GM06990 (cell line): ENCODE measurements around a stretch of chr7.

DNA sequence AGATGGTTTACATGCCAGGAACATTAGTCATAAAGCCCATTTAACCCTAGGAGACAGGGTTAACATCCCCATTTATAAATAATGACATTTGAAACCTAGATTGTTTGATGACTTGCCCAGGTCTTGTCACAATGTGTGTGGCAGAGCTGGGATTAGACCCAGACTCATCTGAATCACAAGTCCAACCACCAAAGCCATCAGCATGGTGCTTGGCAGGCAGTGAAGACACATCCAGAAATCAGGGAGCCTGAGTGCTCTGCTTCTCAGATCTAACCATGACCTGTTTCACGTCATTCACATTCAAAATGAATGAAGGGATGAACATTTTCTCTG, 6.1 kb downstream of the AKR1B10 start:
- RRBS, result no CpG with 5 or more reads among the region's 1 CpG

GRCh38 chr7:134554195-134554595, 5.3 kb downstream of the AKR1B15 start:
- RRBS, result no CpG with 5 or more reads among the region's 4 CpGs

- RRBS, result no CpG with 5 or more reads among the region's 8 CpGs
These were observed 16.0 kb downstream of the AKR1B15 start for GRCh38 chr7:134564914-134565269.

DNA sequence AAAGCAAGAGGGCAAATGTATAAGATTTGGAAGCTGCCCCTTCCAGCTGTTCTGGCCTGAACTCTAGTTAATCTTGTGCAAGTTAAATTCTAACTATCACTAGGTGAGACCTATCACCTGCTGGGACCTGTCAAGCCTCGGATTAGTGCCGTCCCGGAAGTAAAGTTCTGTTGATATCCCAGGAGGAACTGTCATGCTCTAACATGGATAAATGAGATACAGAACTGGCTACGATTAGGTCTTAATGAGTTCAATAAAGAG, 1.2 kb upstream of the BPGM start:
- RRBS, result no CpG with 5 or more reads among the region's 4 CpGs

DNA sequence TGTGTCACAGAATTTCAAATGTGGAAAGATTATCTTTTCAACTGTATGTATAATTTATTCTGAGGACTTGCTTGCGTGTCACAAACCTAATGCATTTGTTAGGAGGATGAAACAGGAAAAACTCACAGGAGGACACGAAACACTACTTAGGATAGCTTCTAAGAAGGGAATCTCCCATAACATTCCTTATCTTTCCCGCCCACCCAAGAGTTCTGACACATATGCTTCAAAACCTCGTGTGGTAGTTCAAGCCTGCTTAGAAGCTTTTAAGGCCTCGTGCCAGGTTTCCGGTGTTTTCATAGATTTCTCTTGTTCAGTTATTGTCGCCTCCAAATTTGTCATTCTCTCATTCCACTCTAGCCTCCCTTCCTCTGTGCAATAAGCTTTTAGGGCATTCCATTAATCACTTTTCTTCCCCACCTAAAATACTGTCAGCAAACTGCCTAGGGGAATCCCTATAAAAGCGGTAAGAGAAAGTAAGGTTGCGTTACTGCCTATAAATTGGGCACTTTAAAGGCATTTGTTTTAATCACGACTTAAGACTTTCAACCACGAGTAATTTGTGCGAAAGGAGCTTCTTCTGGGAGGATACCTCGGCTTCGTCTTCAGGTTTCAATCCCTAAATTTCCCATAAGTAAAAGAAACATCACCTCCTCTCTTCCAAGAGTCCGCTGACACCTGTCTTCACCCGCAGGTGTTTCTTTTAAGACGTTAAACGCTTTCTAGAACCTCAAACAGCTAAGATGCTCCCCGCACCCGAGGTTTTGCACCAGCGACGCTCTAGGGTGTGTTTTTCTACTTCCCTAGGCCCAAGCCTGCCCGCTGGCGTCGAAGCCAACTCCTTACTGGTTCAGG, 628 bp upstream of the BPGM start:
- RRBS, result no CpG with 5 or more reads among the region's 25 CpGs

GRCh38 chr7:134779992-134781045, 885 bp downstream of the CALD1 start:
- RRBS, result no CpG with 5 or more reads among the region's 6 CpGs

DNA sequence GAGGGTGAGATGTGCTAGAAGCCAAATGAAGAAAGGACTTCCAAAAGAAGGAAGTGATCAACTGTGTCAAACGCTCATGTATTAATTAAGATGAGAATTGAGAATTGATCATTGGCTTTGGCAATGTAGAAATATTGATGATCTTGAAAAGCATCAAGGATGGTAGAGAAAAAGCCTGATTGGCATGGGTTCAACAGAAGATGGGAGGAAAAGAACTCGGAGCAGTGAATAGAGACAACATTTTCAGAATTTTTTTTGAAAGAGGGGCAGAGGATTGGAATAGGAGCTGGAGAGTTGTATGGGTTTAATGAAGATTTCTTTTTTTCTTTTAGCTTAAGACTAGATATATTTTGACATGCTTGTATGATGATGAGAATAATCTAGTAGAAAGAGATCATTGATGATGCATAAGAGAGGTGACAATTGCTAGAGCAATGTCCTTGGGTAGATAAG, 33.6 kb downstream of the CALD1 start:
- RRBS, result no CpG with 5 or more reads among the region's 2 CpGs

- RRBS, result no CpG with 5 or more reads among the region's 5 CpGs
These were observed 73.2 kb downstream of the CALD1 start for GRCh38 chr7:134852409-134853298.

- RRBS, result no CpG with 5 or more reads among the region's 8 CpGs
These were observed 87.2 kb downstream of the CALD1 start for GRCh38 chr7:134866439-134867143.

- RRBS, result no CpG with 5 or more reads among the region's 4 CpGs
These were observed 93.5 kb upstream of the AGBL3 start for GRCh38 chr7:134892780-134893325.

- RRBS, result no CpG with 5 or more reads among the region's 8 CpGs
These were observed 78.5 kb upstream of the AGBL3 start for GRCh38 chr7:134907590-134908370.

DNA sequence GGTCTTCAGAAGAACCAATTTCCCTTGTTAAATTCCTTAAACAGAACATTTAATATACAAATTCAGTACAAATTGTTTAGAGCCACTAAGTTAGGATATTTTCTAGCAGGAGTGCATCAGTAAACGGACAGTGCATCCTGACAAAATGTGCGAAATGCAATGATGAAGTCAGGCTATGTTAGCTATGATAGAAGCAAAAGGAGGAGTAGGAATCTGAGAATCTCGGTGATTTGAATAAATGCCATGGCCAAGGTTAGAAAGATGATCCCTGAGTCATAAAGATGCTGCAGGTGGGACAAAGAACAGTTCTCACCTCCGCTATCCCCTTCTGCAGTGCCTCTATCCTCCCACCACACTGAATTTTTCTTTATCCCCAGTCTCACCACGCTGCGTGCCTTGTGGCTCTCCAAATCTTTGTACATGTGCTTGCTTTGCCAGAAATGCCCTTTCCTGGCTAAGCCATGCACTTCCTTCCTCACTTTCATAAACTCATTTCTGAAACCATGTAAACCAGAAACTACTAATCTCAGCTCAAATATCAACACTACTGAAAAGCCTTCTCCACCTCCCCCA, 31.8 kb upstream of the AGBL3 start:
- RRBS, result no CpG with 5 or more reads among the region's 6 CpGs

DNA sequence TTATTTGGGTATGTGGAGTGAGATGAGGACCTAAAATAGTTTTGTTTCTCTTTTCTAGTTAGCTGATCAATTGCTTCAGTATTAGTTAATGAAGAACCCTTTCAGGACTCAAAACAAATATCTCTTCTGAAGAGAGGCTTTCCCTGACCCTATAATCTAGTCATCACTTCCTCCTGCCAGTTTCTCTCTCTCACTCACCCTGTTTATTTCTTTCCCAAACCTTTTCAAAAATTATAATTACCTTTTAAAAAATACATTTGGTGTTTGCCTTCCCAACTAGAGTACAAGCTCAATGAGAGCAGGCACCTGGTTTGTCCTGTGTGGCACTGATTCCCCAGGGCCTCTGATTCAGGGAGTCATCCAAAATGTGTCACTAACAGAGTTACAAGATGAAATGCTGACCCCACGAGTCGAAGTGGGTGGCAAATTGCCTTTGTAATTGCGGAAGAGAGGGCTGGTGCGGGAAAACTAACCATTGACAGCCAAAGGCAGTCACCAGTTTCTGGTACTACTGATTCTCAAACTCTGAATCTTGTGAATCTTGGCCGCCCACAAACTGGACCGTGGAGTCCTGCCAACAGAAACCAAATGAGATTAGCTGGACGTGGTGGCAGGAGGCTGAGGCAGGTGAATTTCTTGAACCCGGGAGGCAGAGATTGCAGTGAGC, 2.4 kb downstream of the TMEM140 start:
- RRBS, result no CpG with 5 or more reads among the region's 8 CpGs

DNA sequence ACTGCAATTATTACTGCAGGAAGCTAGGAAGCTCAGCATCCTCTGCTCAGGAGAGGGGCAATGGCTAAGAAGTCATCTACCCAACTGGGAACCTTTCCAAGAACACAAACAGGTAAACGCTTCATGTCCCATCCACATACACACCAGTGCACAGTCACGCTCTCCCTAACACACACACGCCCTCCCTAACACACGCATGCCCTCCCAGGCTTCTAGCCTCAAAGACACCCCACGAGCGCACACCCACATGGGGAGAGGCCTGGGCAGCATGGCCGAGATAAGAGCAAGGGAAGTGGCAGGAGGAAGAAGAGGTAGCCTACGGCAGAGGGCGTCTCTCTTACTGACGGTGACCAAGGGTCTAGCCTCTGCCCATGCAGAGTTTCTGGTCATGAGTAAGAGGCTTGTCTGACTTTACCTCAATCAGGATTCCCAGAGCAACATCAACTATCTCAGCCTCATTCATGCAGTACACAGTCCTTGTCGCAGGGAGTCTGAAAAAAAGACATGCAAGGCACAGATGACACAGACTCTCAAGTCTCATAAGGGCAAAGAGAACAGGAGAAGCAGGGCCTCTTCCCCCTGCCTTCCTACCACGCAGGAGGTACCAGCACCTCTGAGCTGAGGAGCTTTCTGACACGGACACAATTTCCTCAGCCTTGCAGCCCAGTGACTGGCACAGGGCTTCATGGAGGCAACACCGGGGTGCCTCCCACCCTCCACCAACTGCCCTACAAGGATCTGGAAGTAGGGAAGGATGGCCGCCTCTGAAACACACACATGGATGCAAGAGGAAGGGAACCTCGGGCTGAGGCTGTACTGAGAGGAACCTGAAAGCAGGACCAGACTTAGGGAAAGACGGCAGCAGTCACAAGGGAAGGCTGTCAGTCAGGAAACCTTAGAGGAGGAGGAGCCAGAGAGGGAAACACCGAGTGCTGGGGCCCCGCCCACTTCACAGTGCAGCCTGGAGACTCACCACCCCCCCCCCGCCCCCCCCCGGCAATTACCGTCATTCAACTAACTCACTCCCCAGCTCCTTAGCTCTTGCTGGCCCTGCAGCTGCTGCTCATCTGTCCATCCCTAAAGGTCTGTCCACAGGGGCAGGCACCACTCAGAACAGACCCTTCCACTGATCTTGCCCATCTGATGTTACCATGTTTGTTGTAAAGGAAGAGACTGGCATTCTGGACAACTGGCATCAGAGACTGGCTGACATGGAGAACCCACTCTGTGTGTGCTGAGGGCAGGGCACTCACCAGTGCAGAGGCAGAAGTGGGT, 2.8 kb downstream of the CYREN start:
- RRBS, result no CpG with 5 or more reads among the region's 22 CpGs

- RRBS, result no CpG with 5 or more reads among the region's 5 CpGs
These were observed 3.9 kb upstream of the WDR91 start for GRCh38 chr7:135215185-135215639.

DNA sequence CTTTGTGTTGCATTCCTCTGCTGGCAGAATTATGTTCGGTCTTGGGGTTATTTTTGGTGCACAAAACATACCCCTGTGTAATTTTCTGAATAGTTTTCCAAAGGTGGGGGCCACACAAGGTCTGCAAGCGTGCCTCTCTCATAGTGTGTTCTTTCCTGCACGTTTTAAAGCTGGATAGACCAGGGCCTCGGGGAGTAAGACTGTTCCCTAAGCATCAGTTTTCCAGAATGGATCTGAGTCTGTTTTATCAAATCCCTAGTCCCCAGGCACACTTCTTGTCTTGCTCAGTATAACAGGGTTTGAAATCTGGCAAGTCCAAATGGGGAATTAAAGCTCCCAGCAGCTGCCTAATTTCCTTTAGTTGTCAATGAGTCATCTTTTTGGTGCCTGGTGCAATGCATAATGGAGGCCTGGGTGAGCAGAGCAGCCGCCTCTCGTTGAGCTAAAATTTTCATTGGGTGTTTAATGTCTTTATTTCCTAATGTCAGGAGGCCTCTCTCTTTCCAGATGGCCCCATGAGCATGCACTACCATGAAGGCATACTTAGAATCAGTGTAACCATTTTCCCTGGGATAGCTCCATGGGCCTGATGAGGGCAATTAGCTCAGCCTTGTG, 87.9 kb downstream of the STRA8 start:
- RRBS, result no CpG with 5 or more reads among the region's 6 CpGs

GRCh38 chr7:135577582-135578119, 19.9 kb downstream of the NUP205 start:
- RRBS, result no CpG with 5 or more reads among the region's 3 CpGs

GRCh38 chr7:135584321-135585578, 27.0 kb downstream of the NUP205 start:
- RRBS, result no CpG with 5 or more reads among the region's 3 CpGs

DNA sequence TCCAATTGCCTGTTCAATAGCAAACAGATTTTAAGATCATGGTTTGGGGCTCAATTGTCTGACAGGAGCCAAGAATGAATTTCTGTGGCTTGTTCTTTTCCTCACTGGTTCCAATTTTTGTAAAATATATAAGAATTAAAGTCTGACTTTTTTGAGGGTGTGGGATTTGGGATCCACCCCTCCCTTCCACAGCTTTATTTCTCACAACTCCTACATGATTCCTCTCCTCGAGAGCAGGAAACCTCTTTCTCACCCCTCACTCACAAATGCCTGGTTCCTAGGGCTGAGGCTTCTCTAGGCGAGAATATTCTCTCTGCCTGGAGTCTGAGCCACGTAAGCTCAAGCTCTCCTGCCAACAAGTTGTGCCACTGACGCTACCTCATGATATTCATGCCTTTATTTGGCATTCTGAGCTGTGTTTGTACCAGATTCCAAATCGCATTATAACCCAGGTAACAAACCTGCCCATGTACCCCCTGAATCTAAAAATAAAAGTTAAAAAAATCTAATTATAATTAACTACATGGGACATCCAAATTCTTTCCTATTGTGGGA, 20.8 kb upstream of the FAM180A start:
- RRBS, result no CpG with 5 or more reads among the region's 5 CpGs

DNA sequence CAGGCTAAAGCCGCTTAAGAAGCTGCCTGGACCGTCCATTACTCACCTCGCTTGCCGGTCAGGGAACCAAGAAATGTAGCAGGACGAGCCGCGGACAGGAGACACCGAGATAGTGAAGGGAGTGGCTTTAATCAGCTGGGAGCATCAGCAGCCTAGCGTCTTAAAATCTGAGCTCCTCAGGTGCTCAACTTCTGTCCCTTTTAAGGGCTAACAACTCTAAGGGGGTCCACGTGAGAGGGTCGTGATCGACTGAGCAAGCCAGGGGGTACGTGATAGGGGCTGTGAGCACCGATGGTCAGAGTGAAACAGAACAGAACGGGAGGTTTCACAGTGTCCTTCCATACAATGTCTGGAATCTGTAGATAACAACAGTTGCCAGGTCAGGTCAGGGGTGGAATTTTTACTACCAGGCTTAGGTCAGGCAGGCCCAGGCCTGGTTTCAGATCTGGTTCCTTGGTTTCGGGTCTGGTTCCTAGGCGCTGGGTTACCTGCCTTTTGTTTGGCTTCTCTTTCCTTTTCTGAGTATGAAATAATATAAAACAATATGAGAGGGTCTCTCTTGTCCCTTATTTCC, 75.2 kb downstream of the PTN start:
- RRBS, result 63% methylated on average over 3 of the region's 17 CpGs